Spleen (tissue), 7 donors: ENCODE measurements around the genes RAB5IF, TLDC2, RPN2 and BLCAP.

GRCh38 chr20:36153889-36154051 lies 770 bp upstream of the EPB41L1 start:
- PRO-cap, 4 experiments, result no peak in any of the 4 experiments
- RAMPAGE, long total RNA, 4 experiments, result no peak in any of the 4 experiments

DNA sequence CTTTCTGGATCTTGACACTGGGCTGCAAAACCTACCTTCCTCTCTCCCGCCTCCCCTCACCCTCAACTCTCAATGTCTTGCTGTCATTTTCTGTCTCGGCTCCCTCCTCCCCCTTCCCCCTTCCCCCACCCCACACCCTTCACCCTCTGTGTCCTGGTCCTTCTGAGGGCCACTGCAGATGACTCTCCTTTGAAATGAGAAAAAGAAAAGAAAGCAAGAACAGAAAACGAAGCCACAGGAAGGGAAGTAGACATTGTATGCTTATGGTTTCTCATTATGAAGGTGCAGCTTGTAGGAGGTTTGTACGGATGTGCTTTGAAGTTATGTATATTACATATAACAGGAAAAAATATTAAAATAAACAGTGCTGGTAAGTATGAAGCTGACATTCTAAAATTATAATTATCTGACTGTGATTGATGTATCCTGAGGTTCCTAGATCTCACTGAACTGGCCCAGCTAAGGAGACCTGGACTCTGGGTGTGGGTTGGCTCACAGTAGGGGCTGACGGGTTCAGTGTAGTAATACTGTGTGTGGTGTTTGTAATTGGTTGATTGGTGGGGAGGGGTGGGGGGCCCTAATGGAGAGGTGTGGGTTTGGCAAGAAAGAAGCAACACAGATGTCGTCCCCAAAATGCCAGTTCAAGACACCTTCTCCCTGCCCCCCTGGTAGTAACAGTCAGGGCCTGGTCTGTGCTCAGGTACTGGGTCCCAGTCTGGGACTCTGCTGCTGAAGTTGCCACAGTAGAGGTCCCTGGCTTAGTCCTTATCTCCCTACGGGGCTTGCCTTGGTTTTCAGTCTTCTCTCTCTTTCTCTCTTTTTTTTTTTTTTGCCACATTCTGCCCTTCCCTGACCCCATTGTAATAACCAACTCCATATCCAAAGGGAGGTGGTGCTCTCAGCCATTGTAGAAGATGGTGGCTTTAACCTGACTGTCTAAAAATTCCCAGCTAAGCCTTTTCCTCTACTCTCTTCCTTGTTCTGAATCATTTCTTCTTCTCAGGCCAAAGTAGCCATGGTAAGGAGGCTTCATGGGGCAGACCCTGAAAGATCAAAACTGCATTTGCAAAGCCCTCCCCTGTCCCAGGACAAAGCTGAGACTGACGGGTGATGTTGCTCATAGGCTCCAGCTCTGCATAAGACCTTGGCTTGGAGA lies 5.9 kb upstream of the AAR2 start:
- PRO-cap, 4 experiments, result no peak in any of the 4 experiments
- RAMPAGE, long total RNA, 4 experiments, result no peak in any of the 4 experiments

- PRO-cap, 4 experiments, result no peak in any of the 4 experiments
- RAMPAGE, long total RNA, 4 experiments, result no peak in any of the 4 experiments
These were observed 59.4 kb upstream of the MYL9 start for GRCh38 chr20:36481744-36482417.

DNA sequence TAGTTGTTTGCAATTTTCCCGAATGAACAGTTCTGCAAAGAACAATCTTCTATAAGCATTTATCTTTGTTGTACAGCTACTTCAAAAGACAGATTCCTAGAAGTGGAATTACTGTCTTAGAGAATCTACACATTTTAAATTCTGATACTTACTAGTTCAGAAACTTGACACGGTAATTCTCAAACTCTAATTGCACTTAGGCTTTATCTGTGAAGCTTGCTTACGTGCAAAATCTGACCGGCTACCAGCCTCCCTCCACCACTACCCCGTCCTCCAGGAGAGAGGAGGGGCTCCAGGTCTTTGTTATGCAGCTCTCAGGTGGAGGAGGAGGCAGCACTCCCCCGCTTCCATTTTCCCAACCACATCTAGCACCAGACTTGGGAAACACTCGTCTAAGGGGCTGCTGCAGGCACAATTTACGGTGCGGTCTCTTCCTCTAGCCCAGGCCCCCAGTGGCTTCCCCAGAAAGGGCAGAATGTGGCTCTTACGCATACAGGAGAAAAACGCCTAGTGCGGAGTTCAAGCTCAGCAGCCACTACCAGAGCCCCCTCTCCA lies 1.8 kb upstream of the TGIF2 start:
- PRO-cap, 4 experiments, result no peak in any of the 4 experiments
- RAMPAGE, long total RNA, 4 experiments, result no peak in any of the 4 experiments

- PRO-cap, 4 experiments, result peak in 4 of 4 experiments; most common plus-strand start chr20:36605809 (in 3); most common minus-strand start chr20:36605539 (in 4)
- RAMPAGE, long total RNA, 4 experiments, result start-site peak on the plus strand in 1 of 4 experiments, at chr20:36605750-36605767 at its widest, 12 reads per replicate; start-site peak on the minus strand in 1 of 4 experiments, at chr20:36605476-36605644 at its widest, 8 reads per replicate
These were observed at the start of gene RAB5IF for GRCh38 chr20:36605344-36606447. Gene RAB5IF, plus strand, starts transcription at chr20:36605779.

DNA sequence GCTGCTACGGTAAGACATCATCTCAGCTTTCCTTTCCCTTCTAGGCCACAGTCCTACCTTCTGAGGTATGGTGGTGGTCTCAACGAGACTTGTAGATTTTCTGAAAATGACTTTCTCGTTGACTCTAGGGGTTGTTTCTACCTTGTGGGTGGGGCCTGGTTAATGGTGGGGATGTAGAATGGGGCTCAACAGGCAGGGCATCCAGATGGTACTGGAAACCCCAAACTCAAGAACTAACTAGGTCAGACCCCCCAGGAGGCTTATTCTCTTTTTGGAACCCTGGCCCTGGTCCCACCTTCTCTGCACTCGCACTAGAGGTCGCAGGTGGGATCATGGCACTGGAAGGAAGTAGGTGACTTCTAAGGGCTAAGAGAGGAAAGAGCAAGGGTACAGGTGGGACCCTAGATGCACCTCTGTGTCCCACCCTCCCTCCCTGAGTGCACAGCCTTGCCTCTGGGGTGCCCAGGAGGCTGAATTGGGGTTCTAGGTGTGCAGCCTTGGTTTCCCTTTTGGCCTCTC lies 7.8 kb downstream of the RAB5IF start:
- PRO-cap, 4 experiments, result no peak in any of the 4 experiments
- RAMPAGE, long total RNA, 4 experiments, result no peak in any of the 4 experiments

DNA sequence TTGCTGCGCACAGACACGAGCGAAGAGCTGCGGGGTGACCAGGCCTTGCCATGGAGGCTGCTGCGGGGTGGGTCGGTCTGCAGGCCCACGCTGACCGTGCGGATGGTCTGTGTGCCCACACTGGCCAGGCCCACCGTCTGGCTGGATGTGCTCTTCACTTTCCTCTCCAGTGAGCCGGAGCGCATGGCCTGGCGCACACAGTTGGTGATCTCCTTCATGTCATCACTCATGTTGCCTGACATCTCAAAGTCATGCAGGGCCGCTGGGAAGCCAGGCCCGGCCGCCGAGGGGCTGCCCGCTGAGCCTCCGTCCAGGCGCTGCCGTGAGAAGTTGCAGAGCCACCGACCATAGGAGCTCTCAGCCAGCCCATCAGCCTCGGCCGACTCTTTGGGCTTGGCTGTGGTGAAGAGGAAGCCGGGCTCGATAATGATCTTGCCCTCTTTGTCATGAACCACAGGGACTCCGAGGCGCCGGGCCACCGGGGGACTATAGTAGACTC lies 20.3 kb upstream of the DSN1 start:
- PRO-cap, 4 experiments, result no peak in any of the 4 experiments
- RAMPAGE, long total RNA, 4 experiments, result no peak in any of the 4 experiments

- PRO-cap, 4 experiments, result peak in 4 of 4 experiments; most common plus-strand start chr20:36831634 (in 1); most common minus-strand start chr20:36831424 (in 2)
- RAMPAGE, long total RNA, 4 experiments, result no peak in any of the 4 experiments
These were observed 32.0 kb downstream of the SOGA1 start for GRCh38 chr20:36831142-36832016.

- PRO-cap, 4 experiments, result no peak in any of the 4 experiments
- RAMPAGE, long total RNA, 4 experiments, result no peak in any of the 4 experiments
These were observed 26.7 kb downstream of the SOGA1 start for GRCh38 chr20:36836632-36837130.

DNA sequence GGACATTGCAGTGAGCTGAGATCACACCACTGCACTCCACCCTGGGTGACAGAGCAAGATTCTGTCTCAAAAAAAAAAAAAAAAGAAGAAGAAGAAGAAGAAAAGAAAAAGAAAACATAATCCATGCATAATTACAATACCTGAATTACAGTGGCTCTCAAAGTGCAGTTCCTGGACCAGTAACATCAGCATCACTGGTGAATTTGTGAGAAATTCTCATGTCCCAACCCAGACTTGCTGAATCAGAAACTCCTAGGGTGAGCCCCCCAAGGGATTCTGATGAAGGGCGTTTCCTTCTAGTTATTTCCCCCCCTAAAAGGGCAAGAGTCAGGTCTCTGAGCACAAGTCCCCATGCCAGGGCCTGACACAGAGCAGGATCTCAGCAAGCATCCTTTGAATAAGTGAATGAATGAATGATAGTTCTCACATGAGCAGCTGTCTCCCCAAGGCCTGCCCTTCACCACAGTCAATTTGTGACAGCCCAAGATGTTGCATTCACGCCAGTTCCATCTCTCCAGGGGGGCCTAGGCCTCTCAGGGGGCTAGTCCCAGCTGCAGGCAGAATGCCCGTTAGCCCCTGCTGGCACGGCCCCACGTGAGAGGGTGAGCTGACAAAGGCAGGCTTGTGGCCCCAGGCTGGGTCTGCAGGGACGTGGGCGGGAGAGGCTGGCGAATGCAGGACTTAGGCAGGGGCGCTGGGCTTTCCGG lies 18.2 kb downstream of the SOGA1 start:
- PRO-cap, 4 experiments, result no peak in any of the 4 experiments
- RAMPAGE, long total RNA, 4 experiments, result no peak in any of the 4 experiments

DNA sequence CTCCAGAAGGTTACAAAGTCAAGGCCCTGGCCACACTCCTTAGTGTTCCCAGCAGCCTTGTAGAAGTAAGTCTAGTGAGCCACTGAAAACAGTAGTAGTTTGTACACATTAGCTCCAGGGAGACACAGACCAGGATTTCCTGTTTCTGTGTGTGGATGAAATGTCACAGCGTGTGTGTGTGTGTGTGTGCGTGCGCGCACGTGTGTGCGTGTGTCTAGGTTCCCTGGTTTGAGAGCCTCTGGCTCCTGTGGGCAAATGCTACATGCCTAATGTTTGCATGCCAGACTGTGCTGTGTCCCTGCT lies 6.7 kb downstream of the SOGA1 start:
- PRO-cap, 4 experiments, result no peak in any of the 4 experiments
- RAMPAGE, long total RNA, 4 experiments, result no peak in any of the 4 experiments

- PRO-cap, 4 experiments, result no peak in any of the 4 experiments
- RAMPAGE, long total RNA, 4 experiments, result no peak in any of the 4 experiments
These were observed at the start of gene TLDC2 for GRCh38 chr20:36875907-36876450. Gene TLDC2, plus strand, starts transcription at chr20:36876138.

GRCh38 chr20:36998518-36999154 lies 47.1 kb upstream of the SAMHD1 start:
- PRO-cap, 4 experiments, result no peak in any of the 4 experiments
- RAMPAGE, long total RNA, 4 experiments, result no peak in any of the 4 experiments

- PRO-cap, 4 experiments, result no peak in any of the 4 experiments
- RAMPAGE, long total RNA, 4 experiments, result no peak in any of the 4 experiments
These were observed 24.3 kb downstream of the RBL1 start for GRCh38 chr20:37071453-37071949.

GRCh38 chr20:37179189-37179926 lies at the start of gene RPN2:
Gene RPN2, plus strand, starts transcription at chr20:37179330.
- PRO-cap, 4 experiments, result peak in 4 of 4 experiments; most common plus-strand start chr20:37179330 (in 4); most common minus-strand start chr20:37179532 (in 3)
- RAMPAGE, long total RNA, 4 experiments, result start-site peak on the plus strand in 4 of 4 experiments, at chr20:37179317-37179351 at its widest, 738 to 1,104 reads per replicate; start-site peak on the minus strand in 3 of 4 experiments, at chr20:37179497-37179559 at its widest, 20 to 36 reads per replicate

DNA sequence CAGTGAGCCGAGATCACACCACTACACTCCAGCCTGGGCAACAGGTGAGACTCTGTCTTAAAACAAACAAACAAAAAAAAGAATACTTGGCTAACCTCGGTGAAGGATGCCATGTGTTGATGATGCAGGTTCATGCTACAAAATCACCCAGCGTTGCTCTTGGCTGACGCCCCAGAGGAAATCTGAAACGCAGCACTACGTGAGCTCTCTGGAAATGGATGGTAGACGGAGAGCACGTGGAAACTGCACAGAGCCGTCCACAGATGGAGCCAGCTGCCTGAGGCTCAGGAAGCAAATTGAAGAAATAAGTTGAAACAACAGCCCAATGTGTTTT lies 12.9 kb upstream of the MANBAL start:
- PRO-cap, 4 experiments, result no peak in any of the 4 experiments
- RAMPAGE, long total RNA, 4 experiments, result no peak in any of the 4 experiments

- PRO-cap, 4 experiments, result peak in 3 of 4 experiments; most common plus-strand start chr20:37356718 (in 2); most common minus-strand start chr20:37356584 (in 3)
- RAMPAGE, long total RNA, 4 experiments, result no peak in any of the 4 experiments
These were observed 10.4 kb downstream of the SRC start for GRCh38 chr20:37356141-37356856.

GRCh38 chr20:37436854-37437324 lies 84.2 kb upstream of the NNAT start:
- PRO-cap, 4 experiments, result no peak in any of the 4 experiments
- RAMPAGE, long total RNA, 4 experiments, result no peak in any of the 4 experiments

GRCh38 chr20:37526847-37527393 lies 756 bp downstream of the BLCAP start:
- PRO-cap, 4 experiments, result peak in 1 of 4 experiments; most common plus-strand start chr20:37526897 (in 1); most common minus-strand start chr20:37527074 (in 1)
- RAMPAGE, long total RNA, 4 experiments, result no peak in any of the 4 experiments

DNA sequence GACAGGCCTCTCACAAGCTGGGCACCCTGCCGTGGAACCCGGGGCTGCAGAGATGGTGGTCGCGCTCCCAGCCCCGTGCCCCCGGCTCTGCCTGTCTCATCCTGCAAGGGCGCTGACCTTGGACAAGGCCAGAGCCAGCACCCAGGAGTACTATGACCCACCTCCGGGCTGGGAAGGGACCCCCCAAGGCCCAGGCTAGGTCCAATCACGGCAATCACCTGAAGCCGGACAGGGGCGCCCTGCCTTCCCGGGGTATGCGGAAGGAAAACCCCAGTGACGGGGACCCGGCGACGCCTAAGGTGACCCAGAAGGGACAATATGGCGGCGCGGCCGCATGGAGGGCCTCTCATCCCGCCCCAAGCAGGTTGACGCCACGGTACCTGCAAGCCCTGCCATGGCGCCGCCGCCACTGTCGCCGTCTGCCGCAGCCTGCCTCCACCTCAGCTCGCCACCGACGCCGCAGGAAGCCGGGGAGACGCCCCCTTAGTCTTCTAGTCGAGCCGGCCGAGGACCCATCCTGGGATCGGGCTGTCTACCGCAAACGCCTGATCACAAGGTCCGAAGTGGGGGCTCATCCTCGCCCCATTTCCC lies at the start of gene BLCAP:
BLCAP (minus strand) TSS at position 464 of the 591 bp plus-strand sequence.
- PRO-cap, 4 experiments, result peak in 4 of 4 experiments; most common minus-strand start position 421 of the sequence (in 3)
- RAMPAGE, long total RNA, 4 experiments, result start-site peak on the minus strand in 4 of 4 experiments, centred at positions 439 to 458 of the sequence, 224 to 349 reads per replicate